Myometrial cell (primary cell): ENCODE measurements around a stretch of chr2.

- RAMPAGE, long total RNA = no peak
These were observed 41.5 kb downstream of the TBC1D8 start for GRCh38 chr2:101109461-101110251.

- RAMPAGE, long total RNA = no peak
These were observed 30.0 kb downstream of the TBC1D8 start for GRCh38 chr2:101121172-101121501.

DNA sequence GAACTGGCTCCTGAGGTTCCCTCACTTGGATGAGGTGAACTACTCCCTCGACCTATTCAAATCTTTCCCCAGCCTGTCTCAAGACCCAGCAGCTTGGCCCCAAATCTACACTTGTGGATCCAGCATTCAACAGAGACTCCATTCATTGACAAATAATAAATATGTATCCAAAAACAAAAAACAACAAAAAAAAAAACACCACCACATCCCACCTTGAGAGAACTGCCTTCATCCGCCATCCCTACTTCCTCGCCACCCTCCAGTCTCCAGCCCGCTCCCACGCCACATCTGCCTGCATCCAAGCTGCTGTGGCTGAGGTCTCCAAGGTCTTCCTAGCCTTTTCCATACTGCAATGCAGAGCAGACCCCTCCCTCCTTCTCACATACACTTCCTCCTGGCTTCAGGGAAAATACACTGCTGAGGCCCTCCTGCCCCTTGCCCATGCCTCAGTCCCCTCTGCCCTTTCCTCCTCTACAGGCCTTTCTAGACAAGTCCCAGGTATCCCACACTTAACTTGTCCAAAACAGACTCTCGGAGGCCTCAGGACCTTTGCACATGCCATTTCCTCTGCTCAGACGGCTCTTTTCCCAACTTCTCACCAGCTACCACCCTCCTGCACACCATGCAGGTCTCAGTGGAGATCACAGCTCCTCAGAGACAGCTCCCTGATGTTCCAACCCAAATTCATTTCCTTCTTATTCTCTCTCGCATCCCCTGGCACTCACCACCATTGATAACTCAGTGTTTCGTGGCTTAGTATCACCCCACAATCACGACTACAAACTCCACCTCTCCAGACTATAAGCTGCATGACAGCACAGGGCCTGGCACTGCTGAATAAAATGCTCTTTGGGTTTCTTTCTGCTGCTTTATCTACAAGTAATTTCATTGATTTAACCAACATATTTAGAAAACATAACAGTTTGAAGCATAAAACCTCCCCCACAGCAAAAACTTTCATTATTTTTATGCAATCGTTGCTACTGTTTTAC, 11.7 kb downstream of the TBC1D8 start:
- RAMPAGE, long total RNA = no peak

- RAMPAGE, long total RNA = no peak
These were observed 10.9 kb downstream of the TBC1D8 start for GRCh38 chr2:101140331-101140537.

- RAMPAGE, long total RNA = no peak
These were observed 502 bp downstream of the CNOT11 start for GRCh38 chr2:101253075-101253700.

- RAMPAGE, long total RNA = no peak
These were observed 894 bp downstream of the MAP4K4 start for GRCh38 chr2:101698374-101698828.

- RAMPAGE, long total RNA = no peak
These were observed 25.5 kb downstream of the MAP4K4 start for GRCh38 chr2:101722862-101723508.

DNA sequence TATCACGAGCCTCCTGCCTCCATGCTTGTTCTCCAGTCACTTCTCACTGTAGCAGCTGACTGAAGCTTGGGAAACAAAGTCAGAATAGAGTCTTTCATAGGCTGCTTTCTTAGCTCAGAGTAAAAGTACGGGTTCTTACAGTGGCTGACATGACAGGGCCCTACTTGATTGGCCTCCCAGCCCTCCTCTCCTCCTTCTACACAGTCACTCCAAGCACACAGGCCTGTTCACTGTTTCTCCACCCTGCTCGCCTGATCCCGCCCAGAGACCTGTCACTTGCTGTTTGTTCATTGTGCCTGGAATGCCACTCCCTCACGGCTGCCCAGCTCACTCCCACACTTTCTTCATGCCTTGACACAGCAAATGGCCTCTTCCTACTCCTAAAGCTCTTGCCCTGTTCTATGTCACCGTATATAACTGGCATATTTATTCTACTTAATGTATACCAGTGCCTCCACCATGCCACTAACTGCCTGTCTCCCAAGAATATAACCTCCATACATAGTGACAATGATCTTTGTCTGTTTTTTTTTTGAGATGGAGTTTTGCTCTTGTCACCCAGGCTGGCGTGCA, 104.8 kb downstream of the MAP4K4 start:
- RAMPAGE, long total RNA = no peak

DNA sequence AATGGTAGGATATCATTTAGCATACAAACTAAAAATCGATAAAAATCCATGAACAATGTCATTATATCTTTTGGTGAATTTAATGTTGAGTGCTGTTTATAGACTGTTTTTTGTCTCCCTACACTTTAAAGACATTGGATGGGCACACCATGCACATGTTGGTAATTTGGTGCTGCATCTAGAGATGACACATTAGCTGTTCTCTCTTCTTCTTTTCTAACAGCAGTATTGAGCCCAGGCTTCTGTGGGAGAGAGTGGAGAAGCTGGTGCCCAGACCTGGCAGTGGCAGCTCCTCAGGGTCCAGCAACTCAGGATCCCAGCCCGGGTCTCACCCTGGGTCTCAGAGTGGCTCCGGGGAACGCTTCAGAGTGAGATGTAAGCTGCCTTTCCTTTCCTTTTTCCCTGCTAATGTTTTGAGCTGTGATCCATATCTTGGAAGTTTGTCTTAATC, 125.5 kb upstream of the IL1R2 start:
- RAMPAGE, long total RNA = no peak

GRCh38 chr2:101962833-101963369, 28.9 kb upstream of the IL1R2 start:
- RAMPAGE, long total RNA = no peak

- RAMPAGE, long total RNA = no peak
These were observed 50.3 kb downstream of the IL1R2 start for GRCh38 chr2:102041952-102042564.

DNA sequence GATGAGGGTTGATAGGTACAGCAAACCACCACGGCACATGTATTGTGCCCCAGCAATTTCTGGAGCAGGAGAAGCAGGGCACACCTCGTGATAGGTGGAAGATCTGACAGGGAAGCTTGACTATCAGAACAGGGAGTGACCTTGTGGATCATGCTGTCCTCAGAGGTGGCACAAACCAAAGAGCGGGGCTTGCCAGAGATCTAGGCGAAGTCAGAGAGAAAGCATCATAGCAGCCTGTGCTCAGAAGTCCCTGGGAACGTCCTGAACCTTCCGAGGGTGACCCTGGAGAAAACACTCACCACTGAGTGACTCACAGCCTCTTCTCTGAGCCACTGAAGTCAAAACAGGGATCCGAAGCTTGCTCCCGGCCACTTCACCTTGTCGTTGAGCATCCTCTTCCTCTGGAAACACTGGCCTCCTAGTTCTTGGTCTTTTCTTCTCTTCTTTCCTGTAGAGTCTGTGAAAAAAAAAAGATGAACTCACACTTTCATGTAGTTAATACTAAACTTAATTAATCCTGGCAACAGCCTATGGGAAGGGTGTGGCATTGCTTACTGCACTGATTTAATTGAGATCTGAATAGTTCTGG, 56.7 kb downstream of the IL1R2 start:
- RAMPAGE, long total RNA = no peak

DNA sequence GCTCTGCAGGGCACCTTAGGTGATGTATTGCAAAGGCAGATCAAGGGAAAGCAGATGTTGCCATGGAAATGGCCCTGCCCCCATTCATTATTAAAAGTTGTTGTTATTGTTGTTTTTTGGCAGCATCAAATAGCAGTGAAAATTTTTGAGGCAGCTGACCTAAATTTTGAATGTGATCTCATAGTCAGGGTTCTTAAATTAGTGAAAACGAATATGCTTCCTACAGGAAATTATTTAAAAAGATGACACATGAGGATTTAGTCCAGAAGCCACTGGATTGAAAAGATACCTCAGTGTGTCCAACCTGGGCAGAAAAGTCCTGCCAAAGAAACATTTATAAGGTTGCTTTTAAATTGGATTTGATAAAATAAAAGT, 57.5 kb downstream of the IL1R2 start:
- RAMPAGE, long total RNA = no peak

GRCh38 chr2:102049623-102050541, 58.1 kb downstream of the IL1R2 start:
- RAMPAGE, long total RNA = no peak

DNA sequence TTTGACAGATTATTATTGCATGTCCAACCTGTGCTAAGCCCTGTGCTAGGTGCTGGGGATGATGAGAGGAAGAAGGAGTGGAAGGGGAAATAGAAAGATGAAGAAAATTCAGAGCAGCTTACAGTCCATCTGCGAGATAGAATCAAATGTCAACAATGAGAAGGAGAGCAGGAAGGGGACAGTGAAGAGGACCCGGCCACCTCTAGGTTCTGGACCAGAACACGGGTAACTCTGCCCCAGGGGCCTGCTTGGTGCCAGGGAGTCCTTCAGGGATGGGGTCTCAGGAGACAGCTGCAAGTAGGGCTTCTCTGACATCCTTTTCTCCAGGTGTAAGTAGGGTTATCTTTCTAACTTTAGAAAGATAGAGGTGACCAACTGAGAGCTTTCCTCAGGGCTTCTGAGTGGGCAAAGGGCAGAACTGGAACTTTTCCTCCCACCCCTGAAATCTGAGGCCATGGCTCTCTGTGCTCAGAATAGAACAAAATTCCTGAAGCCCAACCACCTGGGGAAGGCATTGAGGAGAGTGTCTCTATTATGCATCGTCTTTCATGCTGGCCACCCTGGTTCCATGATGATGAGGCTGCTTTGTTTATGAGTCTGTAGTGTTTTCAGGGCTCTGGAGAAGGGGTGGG, 30.9 kb upstream of the IL1R1 start:
- RAMPAGE, long total RNA = no peak

DNA sequence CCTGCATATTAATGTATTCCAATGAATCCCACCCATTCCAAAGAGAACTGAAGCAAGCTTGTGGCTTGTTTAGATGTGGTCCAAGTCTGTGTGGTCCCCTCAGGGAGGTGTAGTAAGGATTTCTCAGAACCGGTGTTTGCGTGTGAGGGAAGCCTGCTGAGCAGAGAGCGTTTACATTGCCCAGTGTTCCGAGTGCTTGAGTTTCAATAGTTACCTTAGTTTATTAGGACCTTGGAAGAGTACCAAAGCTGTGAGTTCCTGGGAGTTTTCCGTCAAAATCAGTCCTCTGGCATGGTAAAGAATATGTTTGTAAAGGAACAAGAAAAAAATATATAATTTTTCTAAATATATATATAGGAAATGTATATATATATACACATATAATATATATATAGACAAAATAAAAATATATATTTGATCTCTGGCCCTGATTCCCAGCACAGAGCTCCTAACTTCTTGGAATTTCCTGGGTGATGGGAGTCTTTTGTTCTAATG, 24.9 kb upstream of the IL1R1 start:
- RAMPAGE, long total RNA = no peak

DNA sequence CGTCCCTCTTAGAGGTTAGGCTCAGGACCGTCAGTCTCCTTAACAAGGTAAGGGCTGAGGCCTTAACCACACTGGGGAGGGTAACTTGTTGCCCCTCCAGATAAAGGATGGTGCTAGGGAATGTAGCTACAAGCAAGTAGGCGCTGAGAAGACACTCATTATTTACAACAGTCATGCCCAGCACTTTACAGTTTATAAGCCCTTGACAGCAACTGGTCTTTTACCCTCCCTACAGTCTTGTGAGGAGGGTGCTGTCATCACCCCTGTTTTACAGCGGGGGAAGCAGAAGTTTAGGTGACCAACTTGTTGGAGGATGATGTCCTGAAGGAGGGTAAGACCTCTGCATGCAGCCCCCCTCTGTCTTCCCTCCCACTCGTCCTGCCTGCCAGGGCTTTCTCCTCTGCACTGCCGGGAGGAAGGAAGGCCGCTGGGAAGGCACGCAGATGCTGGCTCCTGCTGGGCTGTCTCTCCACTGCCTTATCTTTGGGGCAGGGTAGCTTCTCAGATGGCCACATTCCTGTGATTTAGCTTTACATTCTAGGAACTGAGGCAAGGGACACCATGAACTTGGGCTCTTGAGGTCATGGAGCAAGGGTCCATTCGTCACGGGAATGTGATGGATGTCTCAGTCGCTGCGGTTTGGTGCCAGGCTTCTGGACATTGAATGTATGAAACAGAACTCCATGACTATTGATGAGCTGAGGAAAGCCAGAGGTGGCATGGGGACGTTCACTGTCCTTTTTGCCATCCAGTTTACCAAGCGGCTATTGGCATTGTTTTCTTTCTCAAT, 990 bp downstream of the IL1R1 start:
- RAMPAGE, long total RNA = no peak

- RAMPAGE, long total RNA = no peak
These were observed 7.9 kb upstream of the IL1RL2 start for GRCh38 chr2:102178686-102179513.

GRCh38 chr2:102245428-102245599, 58.5 kb downstream of the IL1RL2 start:
- RAMPAGE, long total RNA = no peak

DNA sequence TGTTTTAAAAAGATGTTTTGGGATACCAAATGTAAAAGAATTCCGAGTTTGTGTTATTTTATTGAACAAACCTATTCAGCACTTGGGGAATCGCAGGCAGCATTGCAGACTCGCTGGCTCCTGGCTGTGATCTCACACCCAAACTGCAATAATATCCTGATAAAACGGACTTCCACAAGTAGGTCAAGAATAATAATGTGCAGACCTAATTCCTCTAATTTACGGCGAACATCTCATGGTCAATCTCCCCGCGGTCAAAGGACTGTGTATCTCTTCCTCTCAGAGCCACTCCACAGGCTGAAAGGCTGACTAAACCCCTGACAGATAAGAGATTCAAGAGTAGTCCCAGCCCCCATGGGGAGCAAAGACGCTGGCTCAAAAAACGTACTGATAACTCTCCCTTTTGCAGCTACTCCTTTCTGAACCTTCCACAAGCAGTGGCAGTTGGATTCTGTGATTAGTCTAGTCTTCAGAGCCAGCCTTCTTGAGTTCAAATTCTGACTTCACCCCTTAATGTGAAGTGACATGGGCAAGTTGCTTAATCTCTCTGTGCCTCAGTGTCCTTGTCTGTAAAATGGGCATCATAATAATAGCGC, 19.8 kb upstream of the IL18R1 start:
- RAMPAGE, long total RNA = no peak